Placental pericyte (primary cell): ENCODE measurements around a stretch of chr18.

DNA sequence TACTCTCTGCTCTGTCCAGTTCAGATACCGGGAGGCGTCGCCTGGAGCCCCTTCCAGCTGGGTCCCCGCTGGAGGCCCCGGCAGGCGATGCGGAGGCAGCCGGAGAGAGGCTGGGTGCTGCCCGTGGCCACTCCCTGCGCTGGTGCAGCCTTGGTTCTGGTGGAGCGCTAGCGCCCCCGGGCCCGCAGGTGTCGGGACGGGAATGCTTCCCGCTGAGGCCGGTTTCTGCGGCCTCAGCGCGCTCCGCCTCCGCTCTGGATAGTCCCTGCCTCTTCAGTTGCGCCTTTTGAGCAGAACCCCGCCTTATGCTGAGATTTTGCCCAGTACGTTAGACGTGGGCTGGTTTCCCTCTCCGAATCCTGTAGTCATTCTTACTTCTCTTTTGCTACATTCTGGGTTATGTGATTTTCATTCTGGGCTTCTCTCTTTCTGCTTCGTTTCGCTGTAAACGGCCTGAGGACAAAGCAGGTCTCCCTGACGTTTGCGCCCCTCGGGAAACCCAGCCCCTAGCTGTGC lies 22.9 kb upstream of the MC5R start:
- CAGE, long polyA plus RNA, result no peak

DNA sequence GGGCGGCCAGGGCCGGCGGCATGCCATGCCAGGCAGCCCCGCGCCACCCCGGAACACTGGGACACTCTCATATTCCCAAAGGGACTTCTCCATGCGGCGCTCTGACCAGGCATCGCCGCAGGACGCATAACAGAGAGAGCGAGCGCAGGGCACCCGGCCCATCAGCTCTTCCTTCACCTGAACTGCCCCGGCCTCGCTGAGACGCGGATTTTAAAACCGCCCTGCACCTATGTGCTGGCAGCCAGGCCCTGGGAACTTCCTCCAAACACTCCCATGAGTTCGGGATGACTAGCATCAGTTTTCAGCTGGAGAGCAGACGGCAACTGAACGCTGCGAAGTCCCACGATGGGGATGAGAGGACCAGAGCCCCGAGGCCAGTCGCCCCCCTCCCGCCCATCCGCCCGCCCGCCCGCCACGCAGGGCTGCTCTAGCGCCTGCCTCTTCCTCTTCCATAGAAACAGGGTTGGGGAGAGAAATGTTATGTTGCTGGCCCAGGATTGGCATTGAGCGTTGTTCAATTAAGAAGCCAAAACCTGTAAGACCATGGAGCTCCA lies 44.9 kb downstream of the MC5R start:
- CAGE, long polyA plus RNA, result no peak

GRCh38 chr18:14222506-14223192 lies 90.4 kb upstream of the ZNF519 start:
- CAGE, long polyA plus RNA, result no peak

DNA sequence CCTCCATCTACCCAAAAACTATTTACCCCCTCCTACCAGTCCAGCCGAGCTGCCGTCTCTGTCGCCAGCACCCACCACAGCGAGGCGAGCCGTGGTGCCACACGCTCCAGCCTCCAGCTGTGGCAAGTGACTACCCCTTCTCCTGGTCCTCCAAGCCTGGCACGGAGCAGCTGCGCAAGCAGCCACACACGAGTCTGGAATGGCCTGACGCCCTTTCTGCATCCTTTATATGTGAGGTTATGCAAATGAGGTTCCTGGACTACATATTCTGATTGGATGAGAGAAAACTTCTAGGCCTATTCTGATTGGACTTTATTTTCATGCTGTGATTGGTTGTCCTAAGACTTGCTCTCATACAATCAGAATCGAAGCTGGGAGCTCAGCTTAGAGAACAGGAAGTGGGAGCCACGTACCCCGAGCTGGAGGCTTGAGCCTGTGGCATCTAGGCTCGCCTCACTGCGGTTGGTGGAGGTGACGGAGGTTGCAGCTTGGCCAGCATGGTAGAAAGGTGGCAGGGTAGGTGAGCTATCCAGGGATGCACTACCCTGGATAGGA lies 99.0 kb upstream of the POTEC start:
- CAGE, long polyA plus RNA, result no peak

GRCh38 chr18:20979694-20980280 lies 131.8 kb downstream of the ROCK1 start:
- CAGE, long polyA plus RNA, result no peak

GRCh38 chr18:21006167-21006615 lies 105.4 kb downstream of the ROCK1 start:
- CAGE, long polyA plus RNA, result no peak

- CAGE, long polyA plus RNA, result no peak
Observed at GRCh38 chr18:21131697-21132288, 20.2 kb upstream of the ROCK1 start.

- CAGE, long polyA plus RNA, result no peak
Observed at GRCh38 chr18:21242906-21243659, 1.1 kb downstream of the GREB1L start.

- CAGE, long polyA plus RNA, result no peak
Observed at GRCh38 chr18:21779327-21779898, 38.8 kb downstream of the MIB1 start.

DNA sequence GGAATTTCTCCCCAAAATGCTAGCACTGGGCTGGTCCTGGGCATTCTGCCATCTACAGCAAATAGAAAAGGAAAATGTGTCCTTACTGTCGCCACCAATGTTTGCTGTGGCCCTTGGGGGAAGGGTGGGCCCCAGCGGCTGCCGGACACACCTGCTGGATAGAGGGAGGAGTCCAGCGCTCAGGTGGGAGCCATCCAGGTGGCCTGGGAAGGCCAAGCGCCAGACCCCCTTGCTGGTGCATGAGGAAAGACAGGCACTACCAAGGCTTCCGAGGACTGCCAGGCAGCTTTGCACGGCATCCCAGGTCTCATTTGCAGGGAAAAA lies 147.7 kb upstream of the GATA6 start:
- CAGE, long polyA plus RNA, result no peak

GRCh38 chr18:22168231-22168970 lies 988 bp upstream of the GATA6 start:
- CAGE, long polyA plus RNA, result no peak

GRCh38 chr18:22192919-22193898 lies 23.8 kb downstream of the GATA6 start:
- CAGE, long polyA plus RNA, result no peak

DNA sequence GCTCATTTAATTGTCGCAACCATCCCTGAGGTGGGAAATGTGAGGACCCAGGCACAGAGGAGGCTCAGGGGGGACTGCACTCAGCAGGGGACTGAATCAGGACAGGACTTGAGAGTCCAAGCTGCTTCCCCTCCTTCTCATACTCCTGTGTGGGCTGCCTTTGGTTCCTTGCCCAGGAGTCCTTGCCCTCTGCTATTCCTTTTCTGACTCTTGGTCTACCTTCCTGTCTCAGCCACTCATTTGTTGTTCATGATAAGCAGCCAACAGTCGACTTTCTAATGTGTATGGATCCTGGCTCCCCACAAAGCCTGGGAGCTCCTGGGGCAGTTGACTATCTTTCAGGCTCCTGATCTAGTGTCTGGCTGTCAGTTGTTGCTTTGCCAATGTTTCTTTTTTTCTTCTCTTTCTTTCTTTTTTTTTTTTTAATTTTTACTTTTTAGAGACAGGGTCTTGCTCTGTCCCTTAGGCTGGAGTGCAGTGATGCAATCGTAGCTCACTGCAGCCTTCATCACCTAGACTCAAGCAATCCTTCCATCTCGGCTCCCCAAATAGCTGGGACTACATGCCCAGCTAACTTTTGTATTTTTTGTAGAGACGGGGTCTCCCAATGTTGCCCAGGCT lies 28.4 kb downstream of the GATA6 start:
- CAGE, long polyA plus RNA, result no peak

DNA sequence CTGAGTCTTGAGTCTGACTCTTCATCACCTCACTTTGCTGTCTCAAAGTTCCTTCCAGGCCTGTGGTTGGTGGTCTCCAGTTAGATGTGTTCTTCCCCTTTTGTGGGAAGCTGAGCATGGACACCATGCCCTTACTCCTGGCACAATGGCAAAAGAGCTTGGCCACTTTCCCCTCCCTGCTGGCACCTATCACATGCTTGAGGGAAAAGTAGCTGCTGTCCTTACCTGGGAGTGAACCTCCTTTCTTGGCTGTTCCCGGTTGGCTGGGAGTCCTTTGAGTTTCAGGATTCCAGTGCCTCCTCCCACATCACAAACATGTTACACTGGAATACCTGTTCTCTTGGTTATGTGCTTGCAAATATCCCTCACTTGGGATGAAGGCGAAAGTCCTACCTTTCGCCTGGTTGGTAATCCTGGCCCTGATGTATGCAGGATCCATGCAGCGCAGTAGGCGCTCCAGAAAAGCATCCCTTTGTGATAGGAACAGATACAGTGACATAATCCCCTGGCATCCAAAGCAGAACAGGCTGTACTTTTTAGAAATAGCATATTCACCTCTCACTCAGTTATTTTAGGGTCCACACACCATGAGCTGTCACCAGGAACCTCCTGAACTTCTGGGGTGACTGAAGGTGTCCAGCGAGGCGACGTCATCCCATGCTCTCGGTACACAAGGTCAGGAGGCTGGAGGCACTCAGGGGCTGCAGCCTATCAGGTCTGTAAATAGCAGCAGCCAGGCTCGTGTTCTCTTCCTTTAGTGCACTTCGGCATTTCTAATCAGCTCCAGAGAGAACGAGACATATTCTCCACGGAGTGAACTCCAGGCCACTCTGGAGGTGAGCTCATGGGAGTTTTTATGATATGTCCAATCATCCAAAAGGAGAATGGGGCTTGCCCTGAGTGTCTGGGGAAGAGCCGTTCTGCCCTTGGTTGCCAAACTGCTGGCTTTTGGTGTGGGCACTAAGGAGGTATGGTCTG lies 98.1 kb downstream of the GATA6 start:
- CAGE, long polyA plus RNA, result no peak

DNA sequence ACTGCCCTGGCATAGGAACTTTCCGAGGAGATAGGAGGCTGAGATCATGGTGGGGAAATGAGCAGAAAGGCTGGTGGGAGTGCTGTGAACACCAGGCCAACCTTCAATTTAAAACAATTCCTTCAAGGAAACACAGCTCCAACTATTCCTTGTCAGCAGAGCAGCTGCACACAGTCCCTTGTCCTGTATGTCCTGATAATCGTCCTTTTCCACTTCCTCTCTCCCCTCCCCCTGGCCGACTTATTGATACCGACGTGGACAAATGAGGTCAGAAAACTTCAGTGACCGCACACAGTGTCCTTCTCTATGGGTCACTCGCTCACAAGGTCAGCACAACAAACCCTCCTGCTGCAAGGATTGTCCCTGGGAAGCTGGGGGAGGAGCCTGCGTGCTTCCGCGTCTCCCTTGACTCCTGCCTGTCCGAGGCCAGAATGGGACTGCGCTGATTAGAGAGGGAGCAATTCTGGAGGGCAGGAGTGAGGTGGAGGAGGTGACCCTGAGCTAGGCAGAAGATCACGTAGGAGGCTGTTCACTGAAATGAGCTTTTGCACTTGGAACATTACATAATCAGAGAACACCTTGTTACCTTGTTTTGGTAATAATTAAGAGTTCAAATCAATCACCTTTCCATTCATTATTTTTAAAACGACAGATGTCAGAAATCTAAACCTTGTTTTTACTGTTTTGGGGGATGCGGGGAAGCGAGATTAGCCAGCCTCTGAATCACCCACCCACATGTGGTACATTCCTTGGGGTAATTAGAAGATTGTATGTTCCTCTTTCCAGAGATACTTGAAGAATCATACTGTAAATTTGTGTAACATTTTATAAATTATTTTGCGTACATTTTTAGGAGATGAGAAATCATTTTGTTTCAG lies 70.7 kb downstream of the CTAGE1 start:
- CAGE, long polyA plus RNA, result no peak

GRCh38 chr18:22424499-22425024 lies 6.8 kb upstream of the CTAGE1 start:
- CAGE, long polyA plus RNA, result no peak

GRCh38 chr18:22493938-22494391 lies 76.2 kb upstream of the CTAGE1 start:
- CAGE, long polyA plus RNA, result no peak

DNA sequence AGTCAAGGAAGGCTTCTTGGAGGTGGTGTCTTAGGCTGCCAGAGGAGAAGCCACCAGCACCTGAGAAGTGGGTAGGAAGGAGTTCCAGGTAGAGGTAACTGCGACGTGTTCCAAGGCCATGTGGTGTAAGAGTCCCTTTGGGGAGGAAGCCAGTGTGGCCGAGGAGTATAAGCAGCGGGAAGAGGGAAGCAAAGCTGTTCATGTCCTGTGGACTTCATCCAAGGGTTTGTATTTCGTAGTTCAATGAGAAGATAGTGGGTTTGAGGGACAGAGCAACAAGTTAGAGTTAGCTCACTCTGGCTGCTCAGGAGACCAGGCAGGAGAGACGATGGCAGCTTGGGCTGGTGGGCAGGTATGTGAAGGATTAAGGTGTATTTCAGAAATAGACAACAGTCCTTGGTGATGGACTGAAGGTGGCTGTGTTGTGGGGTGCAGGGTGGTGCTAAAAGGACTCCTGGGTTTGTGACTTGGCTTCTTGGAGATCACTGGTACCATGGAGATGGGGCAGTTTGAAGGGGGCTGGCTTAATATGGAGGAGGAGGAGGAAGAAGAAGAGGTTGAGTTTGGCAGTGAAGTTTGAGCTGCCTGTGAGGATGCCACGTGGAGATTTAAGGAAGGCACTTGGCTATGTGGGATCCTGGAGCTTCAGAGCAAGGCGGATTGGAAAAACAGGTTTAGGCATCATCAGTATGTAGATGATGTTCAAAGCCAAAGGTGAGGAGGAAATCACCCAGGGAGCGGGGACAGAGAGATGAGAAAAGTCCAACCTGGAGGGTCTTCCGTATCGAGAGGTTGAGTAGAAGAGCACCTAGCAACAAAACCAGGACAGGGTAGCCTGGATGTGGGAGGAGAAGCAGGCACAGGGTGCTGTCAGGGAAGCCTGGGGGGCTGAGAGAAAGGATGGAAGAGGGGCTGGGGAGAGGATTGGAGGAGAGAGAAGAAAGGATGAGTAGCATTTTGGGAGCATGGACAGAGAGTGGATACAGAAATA lies 27.7 kb downstream of the CABLES1 start:
- CAGE, long polyA plus RNA, result no peak

GRCh38 chr18:23578484-23579122 lies 7.7 kb downstream of the NPC1 start:
- CAGE, long polyA plus RNA, result no peak

- CAGE, long polyA plus RNA, result no peak
Observed at GRCh38 chr18:23612350-23612916, 26.1 kb upstream of the NPC1 start.